Measurements from ENCODE around the gene CLCN6.

DNA sequence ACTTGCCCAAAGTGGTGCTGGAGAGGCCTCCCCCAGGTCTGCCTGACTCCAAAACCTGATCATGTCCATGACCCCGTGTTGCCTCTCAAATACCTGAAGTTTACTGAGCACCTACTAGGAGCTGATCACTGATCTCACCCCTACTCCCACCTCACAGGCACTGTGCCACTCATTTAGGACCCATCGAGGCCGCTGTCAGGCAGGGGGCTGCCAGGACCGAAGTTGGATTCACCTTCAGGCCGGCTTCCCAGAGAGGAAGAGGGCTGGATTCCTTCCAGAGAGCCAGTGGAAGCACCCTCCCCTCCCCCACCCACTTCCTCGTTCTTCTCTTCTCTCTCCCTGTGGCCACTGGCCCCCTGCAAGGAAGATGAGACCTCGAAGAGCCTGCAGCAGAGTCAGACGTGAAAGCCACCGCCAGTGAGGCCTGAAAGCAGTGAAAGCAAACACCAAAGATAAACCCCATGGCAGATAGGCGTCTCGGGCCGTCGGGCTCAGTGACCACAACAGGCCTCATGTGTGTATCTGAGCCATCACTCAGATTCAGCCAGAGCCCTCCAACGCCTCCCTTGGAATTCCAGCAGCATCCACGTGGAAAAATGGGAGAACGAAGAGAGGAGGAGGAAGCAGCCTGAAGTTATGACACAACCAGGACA lies 6.4 kb upstream of the AGTRAP start:
- RAMPAGE, long total RNA, result no peak
- RRBS, 2 experiments, result no CpG with 5 or more reads among the region's 16 CpGs
CAGE:
- cytosol, long polyA minus RNA, result no peak
- cytosol, long polyA plus RNA, result no peak
- long polyA plus RNA, result no peak
- nucleolus, long total RNA, result no peak
- nucleus, long polyA plus RNA, result no peak
- nucleus, long total RNA, result no peak

DNA sequence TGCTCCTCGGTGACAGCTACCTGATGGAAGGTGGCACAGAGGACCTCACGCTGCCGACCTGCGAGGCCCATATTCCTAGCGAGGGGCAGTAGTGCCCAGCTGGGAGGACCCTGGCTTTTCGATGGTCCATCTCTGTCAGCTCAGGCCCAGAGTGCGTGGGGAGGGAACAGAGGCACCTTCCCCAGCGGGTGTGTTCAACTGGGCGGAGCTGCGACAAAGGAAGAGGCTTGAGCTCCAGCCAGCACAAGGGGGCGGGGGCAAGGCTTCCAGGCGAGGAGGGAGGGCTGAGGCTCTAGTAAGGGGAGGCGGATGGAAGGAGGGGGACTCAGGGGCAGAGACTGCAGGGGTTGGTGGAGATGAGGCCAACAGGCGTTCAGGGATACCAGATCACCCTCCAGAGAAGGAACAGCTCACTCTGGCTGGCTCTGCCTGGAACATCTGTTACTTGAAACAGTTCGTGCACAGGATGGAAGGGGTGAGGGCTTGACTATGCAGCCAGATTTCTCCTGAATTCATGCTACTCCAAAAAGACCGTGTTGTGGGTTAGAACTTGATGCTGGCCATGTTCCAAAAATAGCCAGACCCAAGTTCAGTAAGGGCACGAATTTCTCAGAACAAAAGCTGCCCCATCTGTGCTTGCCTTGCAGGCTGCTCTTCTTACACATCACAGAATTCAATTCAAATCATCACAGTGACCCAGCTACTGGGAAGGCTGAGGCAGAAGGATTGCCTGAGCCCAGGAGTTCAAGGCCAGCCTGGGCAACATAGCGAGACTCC lies 2.2 kb downstream of the MTHFR start:
- RAMPAGE, long total RNA, result no peak
- RRBS, 2 experiments, result no CpG with 5 or more reads among the region's 18 CpGs
CAGE:
- cytosol, long polyA minus RNA, result no peak
- cytosol, long polyA plus RNA, result start-site peak on the minus strand centred at position 175 of the sequence, 82 bp wide, 42 and 21 reads in 2 replicates
- long polyA plus RNA, result start-site peak on the minus strand centred at position 175 of the sequence, 82 bp wide, 27 and 27 reads in 2 replicates
- nucleolus, long total RNA, result no peak
- nucleus, long polyA plus RNA, result no peak
- nucleus, long total RNA, result no peak

DNA sequence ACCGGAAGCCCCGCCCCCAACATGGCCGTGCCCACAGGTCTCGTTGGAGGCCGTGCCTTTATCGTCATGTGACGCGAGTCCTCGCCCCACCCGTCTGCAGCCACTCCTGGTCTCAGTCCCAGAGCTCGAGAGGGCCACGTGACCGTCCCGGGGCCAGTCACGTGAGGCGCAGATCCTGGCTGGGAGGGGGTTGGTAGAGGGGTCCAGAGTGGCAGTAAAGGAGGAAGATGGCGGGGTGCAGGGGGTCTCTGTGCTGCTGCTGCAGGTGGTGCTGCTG lies at the start of gene CLCN6:
CLCN6 (plus strand) TSS at position 156 of the 277 bp plus-strand sequence.
- RAMPAGE, long total RNA, result no peak
- RRBS, 2 experiments, result 0% methylated on average over 1 of the region's 17 CpGs; no CpG with 5 or more reads in 1 of the 2 experiments
CAGE:
- cytosol, long polyA minus RNA, result start-site peak on the plus strand centred at position 215 of the sequence, 15 bp wide, 78 reads
- cytosol, long polyA plus RNA, result start-site peak on the plus strand centred at position 202 of the sequence, 40 bp wide, 192 and 273 reads in 2 replicates
- long polyA plus RNA, result start-site peak on the plus strand centred at position 208 of the sequence, 25 bp wide, 214 and 191 reads in 2 replicates
- nucleolus, long total RNA, result start-site peak on the plus strand centred at position 188 of the sequence, 67 bp wide, 645 reads
- nucleus, long polyA plus RNA, result start-site peak on the plus strand centred at position 199 of the sequence, 34 bp wide, 389 and 897 reads in 2 replicates
- nucleus, long total RNA, result no peak

DNA sequence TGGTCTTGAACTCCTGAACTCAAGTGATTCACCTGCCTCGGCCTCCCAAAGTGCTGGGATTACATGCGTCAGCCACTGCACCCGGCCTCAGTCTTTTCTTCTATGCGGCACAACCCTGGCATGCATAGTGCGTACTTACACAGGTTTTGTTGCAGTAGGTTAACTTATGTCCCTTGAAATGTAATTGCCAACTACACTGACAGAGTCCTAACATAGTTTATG lies 8.2 kb downstream of the NPPA start:
- RAMPAGE, long total RNA, result no peak
- RRBS, 2 experiments, result no CpG with 5 or more reads among the region's 5 CpGs
CAGE:
- cytosol, long polyA minus RNA, result no peak
- cytosol, long polyA plus RNA, result no peak
- long polyA plus RNA, result no peak
- nucleolus, long total RNA, result no peak
- nucleus, long polyA plus RNA, result no peak
- nucleus, long total RNA, result no peak

- RAMPAGE, long total RNA, result no peak
- RRBS, 2 experiments, result no CpG with 5 or more reads among the region's 6 CpGs
CAGE:
- cytosol, long polyA minus RNA, result no peak
- cytosol, long polyA plus RNA, result no peak
- long polyA plus RNA, result no peak
- nucleolus, long total RNA, result no peak
- nucleus, long polyA plus RNA, result no peak
- nucleus, long total RNA, result no peak
Observed at GRCh38 chr1:11874715-11875041, 15.9 kb upstream of the NPPB start.

DNA sequence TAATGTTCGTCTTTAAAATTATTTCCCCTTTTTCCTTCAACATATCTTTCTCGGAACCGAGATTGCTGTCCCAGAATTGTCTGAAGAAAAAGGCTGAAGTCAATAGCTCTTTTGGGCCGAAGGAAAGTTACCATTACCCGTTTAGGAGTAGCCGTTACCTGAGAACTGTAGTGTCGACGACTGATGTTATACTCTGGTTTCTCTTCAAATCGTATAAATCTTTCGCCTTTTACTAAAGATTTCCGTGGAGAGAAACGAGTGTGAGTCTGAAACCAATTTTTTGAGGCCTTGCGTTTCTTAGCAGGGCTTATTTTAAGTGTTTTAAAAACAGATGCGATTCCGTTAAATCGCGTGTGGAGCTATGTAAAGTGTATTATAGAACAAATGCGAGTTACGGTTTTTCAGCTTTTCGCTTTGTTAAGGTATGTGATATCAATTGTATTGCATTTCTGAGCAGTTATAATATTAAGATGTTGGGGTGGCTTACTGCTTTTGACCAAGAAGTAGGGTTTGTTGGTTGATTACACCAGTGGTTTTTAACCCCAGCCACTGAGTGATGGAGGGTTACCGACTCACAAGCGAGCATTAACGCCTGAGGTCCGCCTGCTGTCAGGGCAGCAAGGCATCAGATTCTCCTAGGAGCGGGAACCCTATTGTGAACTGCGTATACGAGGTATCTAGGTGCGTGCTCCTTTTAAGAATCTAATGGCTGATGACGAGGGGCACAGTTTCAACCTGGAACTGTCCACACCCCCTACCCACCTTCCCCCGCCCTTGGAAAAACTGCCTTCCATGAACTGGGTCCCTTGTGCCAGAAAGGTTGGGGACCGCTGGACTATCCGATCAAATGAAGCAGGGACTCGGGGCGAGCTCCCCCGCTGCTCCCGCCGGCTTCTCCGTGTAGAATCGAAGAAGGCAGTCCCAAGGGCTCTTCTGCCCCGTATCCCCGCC lies 18.0 kb downstream of the KIAA2013 start:
- RAMPAGE, long total RNA, result no peak
- RRBS, 2 experiments, result 0% methylated on average over 3 of the region's 41 CpGs; no CpG with 5 or more reads in 1 of the 2 experiments
CAGE:
- cytosol, long polyA minus RNA, result no peak
- cytosol, long polyA plus RNA, result no peak
- long polyA plus RNA, result no peak
- nucleolus, long total RNA, result no peak
- nucleus, long polyA plus RNA, result no peak
- nucleus, long total RNA, result no peak

GRCh38 chr1:11974528-11975322 lies 5.5 kb upstream of the MFN2 start:
- RAMPAGE, long total RNA, result no peak
- RRBS, 2 experiments, result no CpG with 5 or more reads among the region's 18 CpGs
CAGE:
- cytosol, long polyA minus RNA, result no peak
- cytosol, long polyA plus RNA, result no peak
- long polyA plus RNA, result no peak
- nucleolus, long total RNA, result no peak
- nucleus, long polyA plus RNA, result no peak
- nucleus, long total RNA, result no peak

- RAMPAGE, long total RNA, result no peak
- RRBS, 2 experiments, result no CpG with 5 or more reads among the region's 12 CpGs
CAGE:
- cytosol, long polyA minus RNA, result no peak
- cytosol, long polyA plus RNA, result no peak
- long polyA plus RNA, result no peak
- nucleolus, long total RNA, result no peak
- nucleus, long polyA plus RNA, result no peak
- nucleus, long total RNA, result no peak
Observed at GRCh38 chr1:11981605-11982502, 1.6 kb downstream of the MFN2 start.

GRCh38 chr1:11984011-11984519 lies 3.8 kb downstream of the MFN2 start:
- RAMPAGE, long total RNA, result no peak
- RRBS, 2 experiments, result no CpG with 5 or more reads among the region's 8 CpGs
CAGE:
- cytosol, long polyA minus RNA, result no peak
- cytosol, long polyA plus RNA, result no peak
- long polyA plus RNA, result no peak
- nucleolus, long total RNA, result no peak
- nucleus, long polyA plus RNA, result no peak
- nucleus, long total RNA, result no peak

GRCh38 chr1:12081789-12082254 lies 18.7 kb downstream of the TNFRSF8 start:
- RAMPAGE, long total RNA, result no peak
- RRBS, 2 experiments, result no CpG with 5 or more reads among the region's 2 CpGs
CAGE:
- cytosol, long polyA minus RNA, result no peak
- cytosol, long polyA plus RNA, result no peak
- long polyA plus RNA, result no peak
- nucleolus, long total RNA, result no peak
- nucleus, long polyA plus RNA, result no peak
- nucleus, long total RNA, result no peak

DNA sequence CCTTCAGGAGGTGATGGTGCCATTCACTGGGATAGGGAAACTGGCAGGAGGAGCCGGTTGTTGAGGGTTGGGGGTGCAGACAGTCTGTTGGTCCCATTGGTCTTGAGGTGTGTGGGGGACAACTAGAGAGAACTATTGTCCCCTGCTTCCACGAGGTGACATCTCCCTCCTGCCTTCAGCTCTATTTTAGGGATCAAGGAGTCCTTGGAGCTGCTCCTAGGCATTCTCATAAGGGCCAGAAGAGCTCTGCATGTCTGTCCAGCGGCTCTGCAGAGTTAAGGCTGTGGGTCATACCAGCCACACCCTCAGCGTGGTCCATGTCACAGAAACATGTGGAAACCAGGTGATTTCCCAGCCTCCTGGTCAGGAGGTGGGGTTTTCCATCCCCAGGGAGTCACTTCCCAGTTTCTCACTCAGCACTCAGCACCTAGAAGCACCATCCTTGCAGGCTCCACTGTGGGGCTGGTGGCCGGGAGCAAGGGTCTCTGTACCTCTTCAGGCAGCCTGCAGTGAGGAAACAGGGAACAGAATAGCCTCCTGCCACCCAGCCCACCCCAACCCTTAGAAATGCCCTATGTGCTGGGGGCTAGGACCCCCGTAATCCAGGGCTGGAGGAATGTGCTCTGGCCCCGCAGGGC lies 1.5 kb upstream of the TNFRSF1B start:
- RAMPAGE, long total RNA, result no peak
- RRBS, 2 experiments, result no CpG with 5 or more reads among the region's 7 CpGs
CAGE:
- cytosol, long polyA minus RNA, result no peak
- cytosol, long polyA plus RNA, result no peak
- long polyA plus RNA, result no peak
- nucleolus, long total RNA, result no peak
- nucleus, long polyA plus RNA, result no peak
- nucleus, long total RNA, result no peak

GRCh38 chr1:12186569-12187070 lies 19.8 kb downstream of the TNFRSF1B start:
- RAMPAGE, long total RNA, result no peak
- RRBS, 2 experiments, result 61 to over 99% methylated on average over 2 of the region's 7 CpGs
CAGE:
- cytosol, long polyA minus RNA, result no peak
- cytosol, long polyA plus RNA, result no peak
- long polyA plus RNA, result no peak
- nucleolus, long total RNA, result no peak
- nucleus, long polyA plus RNA, result no peak
- nucleus, long total RNA, result no peak

DNA sequence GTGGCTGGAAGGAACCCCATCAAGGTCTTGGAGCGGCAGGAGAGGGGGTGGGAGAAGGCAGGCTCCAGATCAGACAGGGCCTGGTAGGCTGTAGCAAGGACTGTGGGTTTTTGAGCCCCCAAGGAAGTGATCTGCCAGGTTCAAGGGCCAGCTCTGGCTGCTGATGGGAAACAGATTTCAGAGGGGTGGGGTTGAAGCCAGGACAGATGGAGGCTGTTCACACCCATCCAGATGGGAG lies 24.6 kb upstream of the VPS13D start:
- RAMPAGE, long total RNA, result no peak
- RRBS, 2 experiments, result no CpG with 5 or more reads among the region's 1 CpG
CAGE:
- cytosol, long polyA minus RNA, result no peak
- cytosol, long polyA plus RNA, result no peak
- long polyA plus RNA, result no peak
- nucleolus, long total RNA, result no peak
- nucleus, long polyA plus RNA, result no peak
- nucleus, long total RNA, result no peak

- RAMPAGE, long total RNA, result no peak
- RRBS, 2 experiments, result no CpG with 5 or more reads among the region's 8 CpGs
CAGE:
- cytosol, long polyA minus RNA, result no peak
- cytosol, long polyA plus RNA, result no peak
- long polyA plus RNA, result no peak
- nucleolus, long total RNA, result no peak
- nucleus, long polyA plus RNA, result no peak
- nucleus, long total RNA, result no peak
Observed at GRCh38 chr1:12342449-12343015, 112.7 kb downstream of the VPS13D start.

DNA sequence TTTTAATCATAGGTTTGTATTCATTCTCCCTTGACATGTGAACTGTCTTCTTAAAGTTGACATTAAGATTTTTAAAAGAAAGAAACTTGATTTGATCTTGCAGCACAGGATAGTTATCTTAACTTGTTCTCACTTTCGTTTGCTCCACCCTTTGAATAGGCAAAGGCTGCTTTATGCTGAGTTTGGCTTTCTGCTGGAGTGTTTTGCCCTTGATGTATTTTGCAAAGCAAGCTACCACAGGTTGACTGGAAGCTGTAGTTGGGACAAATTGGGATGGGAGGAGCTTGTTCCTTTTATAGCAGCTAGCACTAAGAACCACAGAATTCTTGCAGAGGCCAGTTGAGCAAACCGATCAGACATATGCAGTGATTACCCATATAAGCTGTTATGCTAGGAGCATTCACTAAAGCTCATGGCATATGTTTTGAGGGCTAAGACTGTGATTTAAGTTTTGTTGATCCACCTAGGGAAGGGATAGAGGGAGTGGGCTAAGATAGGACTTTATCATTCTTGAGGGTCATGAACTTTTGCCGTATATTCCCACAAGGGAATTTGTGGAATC lies 130.0 kb downstream of the VPS13D start:
- RAMPAGE, long total RNA, result no peak
- RRBS, 2 experiments, result no CpG with 5 or more reads among the region's 3 CpGs
CAGE:
- cytosol, long polyA minus RNA, result no peak
- cytosol, long polyA plus RNA, result no peak
- long polyA plus RNA, result no peak
- nucleolus, long total RNA, result no peak
- nucleus, long polyA plus RNA, result no peak
- nucleus, long total RNA, result no peak

- RAMPAGE, long total RNA, result no peak
- RRBS, 2 experiments, result no CpG with 5 or more reads among the region's 9 CpGs
CAGE:
- cytosol, long polyA minus RNA, result no peak
- cytosol, long polyA plus RNA, result no peak
- long polyA plus RNA, result no peak
- nucleolus, long total RNA, result no peak
- nucleus, long polyA plus RNA, result no peak
- nucleus, long total RNA, result no peak
Observed at GRCh38 chr1:12453273-12453965, 164.6 kb downstream of the DHRS3 start.

GRCh38 chr1:12461298-12461903 lies 156.6 kb downstream of the DHRS3 start:
- RAMPAGE, long total RNA, result no peak
- RRBS, 2 experiments, result no CpG with 5 or more reads among the region's 6 CpGs
CAGE:
- cytosol, long polyA minus RNA, result no peak
- cytosol, long polyA plus RNA, result no peak
- long polyA plus RNA, result no peak
- nucleolus, long total RNA, result no peak
- nucleus, long polyA plus RNA, result no peak
- nucleus, long total RNA, result no peak

DNA sequence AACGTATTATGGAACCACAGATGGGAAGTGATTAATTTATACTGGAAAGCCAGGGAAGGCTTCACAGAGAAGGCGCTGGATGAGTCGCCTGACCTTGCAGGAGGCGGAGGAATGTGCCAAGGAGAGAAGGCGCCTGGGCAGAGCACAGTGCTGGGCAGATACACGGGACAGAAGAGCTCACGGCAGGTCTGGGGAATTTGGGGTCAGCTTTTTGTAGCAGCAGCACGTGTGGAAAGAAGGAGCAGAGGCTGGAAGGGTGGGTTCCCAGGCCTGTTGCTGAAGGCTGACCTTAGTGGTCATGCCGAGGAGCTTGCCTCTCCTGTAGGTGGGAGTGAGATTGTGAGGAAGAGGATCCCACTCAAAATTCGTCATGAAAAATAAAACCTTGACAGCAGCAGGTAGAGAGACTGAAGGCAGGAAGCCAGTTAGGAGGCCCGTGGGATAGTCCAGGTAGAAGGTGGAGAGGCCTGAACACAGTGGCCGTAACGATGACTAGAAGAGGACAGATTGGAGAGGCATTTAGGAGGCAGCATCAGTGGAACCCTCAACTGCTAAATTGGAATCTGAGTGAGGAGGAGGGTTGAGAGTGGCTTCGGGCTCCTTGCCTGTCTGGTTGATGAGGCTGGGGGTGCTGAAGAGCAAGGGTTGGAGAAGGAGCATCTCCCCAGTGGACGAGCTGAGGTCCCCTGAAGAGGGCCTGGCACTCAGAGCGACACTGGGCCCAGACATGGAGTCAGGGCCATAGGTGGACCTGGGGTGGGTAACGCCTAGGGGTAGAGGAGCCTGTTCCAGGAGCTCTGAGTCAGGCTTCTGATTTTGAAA lies 116.0 kb downstream of the DHRS3 start:
- RAMPAGE, long total RNA, result no peak
- RRBS, 2 experiments, result no CpG with 5 or more reads among the region's 17 CpGs
CAGE:
- cytosol, long polyA minus RNA, result no peak
- cytosol, long polyA plus RNA, result no peak
- long polyA plus RNA, result no peak
- nucleolus, long total RNA, result no peak
- nucleus, long polyA plus RNA, result no peak
- nucleus, long total RNA, result no peak

- RAMPAGE, long total RNA, result no peak
- RRBS, 2 experiments, result no CpG with 5 or more reads among the region's 7 CpGs
CAGE:
- cytosol, long polyA minus RNA, result no peak
- cytosol, long polyA plus RNA, result no peak
- long polyA plus RNA, result no peak
- nucleolus, long total RNA, result no peak
- nucleus, long polyA plus RNA, result no peak
- nucleus, long total RNA, result no peak
Observed at GRCh38 chr1:12512155-12512500, 105.9 kb downstream of the DHRS3 start.

DNA sequence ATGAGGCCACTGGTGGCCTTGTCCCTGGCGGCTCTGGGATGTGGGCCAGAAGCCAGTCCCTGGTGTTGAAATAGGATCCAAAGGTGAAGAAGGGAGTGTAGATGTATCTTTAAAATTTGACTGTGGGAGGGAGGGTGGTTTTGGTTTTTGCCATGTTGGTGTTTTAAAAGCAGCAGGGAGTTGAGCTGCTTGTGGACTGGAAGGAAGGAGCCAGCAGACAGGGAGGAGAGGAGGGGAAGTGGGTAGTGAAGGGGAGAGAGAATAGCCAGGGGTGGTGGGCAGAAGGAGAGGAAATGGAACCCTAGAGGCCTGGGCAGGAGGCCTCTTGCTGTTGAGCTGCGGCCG lies 92.5 kb downstream of the DHRS3 start:
- RAMPAGE, long total RNA, result no peak
- RRBS, 2 experiments, result no CpG with 5 or more reads among the region's 3 CpGs
CAGE:
- cytosol, long polyA minus RNA, result no peak
- cytosol, long polyA plus RNA, result no peak
- long polyA plus RNA, result no peak
- nucleolus, long total RNA, result no peak
- nucleus, long polyA plus RNA, result no peak
- nucleus, long total RNA, result no peak

Measured in GM12878 (cell line).